Glomerular endothelial cell (primary cell): ENCODE data around the gene STPG4.

GRCh38 chr2:46878726-46879402 is 36.7 kb downstream of the MCFD2 start:
- RAMPAGE, long total RNA = no peak

- RAMPAGE, long total RNA = no peak
These were observed 27.2 kb downstream of the MCFD2 start for GRCh38 chr2:46888266-46888853.

DNA sequence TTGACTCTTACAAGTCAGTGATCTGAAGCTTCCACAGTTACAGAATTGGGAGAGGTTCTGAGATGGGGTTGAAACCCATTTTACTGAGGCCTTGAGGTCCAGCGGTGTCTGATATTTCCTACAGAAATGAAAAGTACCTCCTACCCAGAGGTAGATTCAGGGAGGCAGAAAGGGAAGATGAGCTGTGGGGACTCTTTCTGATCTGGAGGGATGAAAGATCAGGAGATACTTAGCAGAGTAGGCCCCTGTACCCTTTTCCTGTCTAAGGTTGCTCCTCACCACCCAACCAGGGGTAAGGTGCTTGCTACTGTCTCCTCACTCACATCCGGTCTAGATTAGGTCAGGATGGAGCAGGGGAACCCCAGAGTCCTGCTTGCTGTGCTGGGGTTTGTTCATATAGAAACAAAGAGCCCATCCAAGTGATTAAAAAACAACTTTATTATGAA is 2.8 kb downstream of the TTC7A start:
- RAMPAGE, long total RNA = no peak

GRCh38 chr2:46964976-46965737 is 24.1 kb downstream of the TTC7A start:
- RAMPAGE, long total RNA = no peak

- RAMPAGE, long total RNA = no peak
These were observed 37.7 kb downstream of the TTC7A start for GRCh38 chr2:46978545-46979284.

DNA sequence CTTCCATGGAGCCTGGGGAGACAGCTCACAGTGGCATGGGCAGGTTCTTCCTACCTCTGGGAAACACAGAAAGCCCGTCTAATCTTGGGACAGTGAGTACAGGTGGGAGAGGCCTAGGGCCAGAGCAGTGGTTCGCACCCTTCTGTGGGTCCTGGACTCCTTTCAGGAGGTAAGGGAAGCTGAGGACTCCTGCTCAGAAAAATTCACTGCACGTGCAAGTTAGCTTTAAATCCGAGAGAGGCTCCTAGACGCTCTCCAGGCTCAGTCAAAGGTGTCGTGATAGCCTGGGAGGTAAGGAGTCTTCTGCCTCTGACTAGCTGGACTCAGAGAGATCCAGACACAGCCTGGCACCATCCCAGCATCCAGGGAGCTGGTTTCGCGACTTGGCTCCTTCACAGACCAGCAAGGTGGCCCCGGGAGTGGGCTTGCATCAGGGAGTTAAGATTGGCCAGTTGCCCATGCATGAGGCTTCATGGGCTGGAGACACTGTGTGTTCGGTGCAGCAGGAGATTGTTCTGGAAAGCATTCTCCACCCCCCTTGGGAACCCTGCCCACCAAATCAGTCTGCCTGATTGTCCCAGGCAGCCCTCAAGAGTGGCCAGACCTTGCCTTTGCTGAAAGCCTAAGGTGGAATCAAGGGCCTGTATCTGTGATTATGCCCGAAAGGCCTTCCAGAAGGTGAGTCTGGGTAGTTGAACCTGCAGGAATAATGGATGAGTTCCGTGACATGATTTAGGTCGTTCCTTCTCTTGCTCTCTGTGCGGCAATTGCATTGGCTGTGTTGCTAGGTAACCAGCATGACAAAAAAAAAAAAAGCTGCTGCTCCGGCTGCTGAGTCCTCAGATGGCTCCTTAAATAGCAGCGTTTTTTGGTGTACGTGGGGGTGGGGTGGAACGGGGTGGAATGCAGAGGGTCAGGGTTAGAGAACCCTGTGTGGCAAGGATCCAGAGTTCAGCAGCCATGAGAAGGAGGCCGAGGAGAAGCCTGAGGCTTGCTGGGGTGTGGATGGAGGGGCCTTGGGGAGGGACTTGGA is 67.4 kb downstream of the TTC7A start:
- RAMPAGE, long total RNA = no peak

GRCh38 chr2:47035771-47036888 is 95.1 kb downstream of the TTC7A start:
- RAMPAGE, long total RNA = no peak

GRCh38 chr2:47072626-47073407 is 82.3 kb downstream of the STPG4 start:
- RAMPAGE, long total RNA = no peak

- RAMPAGE, long total RNA = no peak
These were observed 81.1 kb downstream of the STPG4 start for GRCh38 chr2:47073679-47074687.

GRCh38 chr2:47078872-47079535 is 76.1 kb downstream of the STPG4 start:
- RAMPAGE, long total RNA = no peak

DNA sequence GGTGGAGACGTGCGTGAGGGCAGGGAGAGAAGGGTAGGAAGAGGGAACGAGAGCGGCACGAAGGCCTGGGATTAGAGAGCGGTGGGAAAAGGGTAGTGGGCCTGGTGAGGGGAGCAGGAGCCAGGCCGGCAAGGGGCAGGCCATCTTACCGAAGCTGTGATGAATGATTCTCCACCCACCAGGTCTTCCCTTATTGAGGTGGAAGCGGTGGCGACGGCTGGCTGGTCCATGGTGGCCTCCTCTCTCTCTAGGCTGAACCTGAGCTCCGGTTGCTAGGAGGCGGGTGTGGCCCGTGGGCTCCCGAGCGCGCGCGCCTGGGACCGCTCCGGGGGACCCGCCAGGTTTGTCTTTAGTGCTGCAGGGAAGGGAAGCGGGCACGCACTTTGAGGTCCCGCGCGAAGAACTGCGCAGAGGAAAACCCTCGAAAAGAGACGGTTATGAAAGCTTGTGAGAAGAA is at the start of gene STPG4:
Gene STPG4, minus strand, starts transcription at position 287 of the 457 bp plus-strand sequence.
- RAMPAGE, long total RNA = no peak

- RAMPAGE, long total RNA = no peak
These were observed 93.3 kb upstream of the CALM2 start for GRCh38 chr2:47269688-47269945.

DNA sequence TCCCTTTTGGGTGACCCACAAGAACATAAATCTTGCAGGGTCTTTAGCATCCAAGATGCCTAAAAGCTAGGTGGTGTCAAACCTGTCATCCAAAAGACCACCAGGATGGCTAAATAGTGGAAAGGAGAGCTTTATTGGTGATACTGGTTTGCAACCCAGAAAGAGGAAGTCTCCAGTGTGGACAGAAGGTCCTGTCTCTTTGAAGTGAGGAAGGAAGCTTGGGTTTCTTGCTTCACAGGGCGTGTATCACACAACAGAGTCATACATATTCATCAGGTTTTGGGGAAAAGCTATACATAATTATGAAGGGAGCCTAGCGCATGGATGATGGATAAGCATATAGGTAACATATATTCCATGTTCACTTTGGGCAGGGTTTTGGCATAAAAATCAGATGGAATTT is 68.5 kb upstream of the EPCAM start:
- RAMPAGE, long total RNA = no peak

- RAMPAGE, long total RNA = no peak
These were observed 47.4 kb upstream of the EPCAM start for GRCh38 chr2:47321649-47322255.

DNA sequence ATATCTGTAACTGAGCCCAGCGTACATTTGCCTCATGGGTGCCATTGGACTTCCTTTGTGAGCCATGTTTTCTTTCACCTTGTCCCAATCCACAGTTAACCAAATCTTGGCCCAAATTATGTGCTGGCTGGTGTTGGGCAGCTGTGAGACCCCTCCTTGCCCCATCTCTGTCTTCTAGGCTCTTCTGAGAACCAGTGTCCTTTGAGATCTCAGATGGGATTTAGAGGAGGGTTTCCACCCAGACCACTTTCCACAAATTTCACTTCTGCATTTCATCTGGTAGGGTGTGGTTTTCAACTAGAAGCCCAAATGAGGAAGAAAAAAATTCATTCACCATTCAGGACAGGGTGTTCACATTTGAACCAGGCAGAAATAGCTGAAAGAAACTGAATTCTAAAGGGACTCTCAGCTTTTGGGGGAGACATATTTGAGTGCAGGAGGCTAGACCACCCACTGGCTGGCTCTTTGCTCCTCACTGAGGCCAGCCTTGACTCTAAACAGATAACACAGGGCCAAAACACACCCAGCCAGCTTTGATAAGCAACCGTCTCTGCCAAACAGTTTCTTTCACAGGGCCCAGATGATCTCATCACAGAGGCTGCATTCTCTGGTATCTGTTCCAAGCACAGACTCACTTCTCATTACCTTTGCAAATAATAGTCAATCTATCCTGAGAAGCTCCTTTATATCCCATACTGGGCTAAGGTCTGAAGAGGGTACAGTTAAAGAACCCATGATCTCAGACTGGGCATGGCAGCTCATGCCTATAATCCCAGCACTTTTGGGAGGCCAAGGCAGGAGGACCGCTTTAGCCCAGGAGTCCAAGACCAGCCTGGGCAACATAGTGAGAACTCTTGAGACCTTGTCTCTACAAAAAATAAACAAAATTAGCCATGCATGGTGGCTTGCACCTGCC is 32.3 kb upstream of the EPCAM start:
- RAMPAGE, long total RNA = no peak

DNA sequence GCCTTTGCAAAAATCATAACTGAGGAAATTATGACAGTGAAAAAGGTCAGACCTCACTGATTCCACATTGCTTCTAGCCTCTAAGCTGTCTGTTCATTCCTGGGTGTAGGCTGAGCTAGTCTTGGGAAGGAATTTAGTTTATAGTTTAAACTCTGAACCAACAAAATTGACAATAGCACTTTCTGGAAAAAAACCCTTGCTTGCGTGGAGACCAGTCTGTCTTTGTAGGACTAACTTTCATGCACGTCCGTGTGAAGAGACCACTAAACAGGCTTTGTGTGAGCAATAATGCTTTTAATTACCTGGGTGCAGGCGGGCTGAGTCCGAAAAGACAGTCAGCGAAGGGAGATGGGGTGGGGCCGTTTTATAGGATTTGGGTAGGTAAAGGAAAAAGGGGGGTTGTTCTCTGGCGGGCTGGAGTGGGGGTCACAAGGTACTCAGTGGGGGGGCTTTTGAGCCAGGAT is 84.9 kb upstream of the MSH6 start:
- RAMPAGE, long total RNA = no peak

DNA sequence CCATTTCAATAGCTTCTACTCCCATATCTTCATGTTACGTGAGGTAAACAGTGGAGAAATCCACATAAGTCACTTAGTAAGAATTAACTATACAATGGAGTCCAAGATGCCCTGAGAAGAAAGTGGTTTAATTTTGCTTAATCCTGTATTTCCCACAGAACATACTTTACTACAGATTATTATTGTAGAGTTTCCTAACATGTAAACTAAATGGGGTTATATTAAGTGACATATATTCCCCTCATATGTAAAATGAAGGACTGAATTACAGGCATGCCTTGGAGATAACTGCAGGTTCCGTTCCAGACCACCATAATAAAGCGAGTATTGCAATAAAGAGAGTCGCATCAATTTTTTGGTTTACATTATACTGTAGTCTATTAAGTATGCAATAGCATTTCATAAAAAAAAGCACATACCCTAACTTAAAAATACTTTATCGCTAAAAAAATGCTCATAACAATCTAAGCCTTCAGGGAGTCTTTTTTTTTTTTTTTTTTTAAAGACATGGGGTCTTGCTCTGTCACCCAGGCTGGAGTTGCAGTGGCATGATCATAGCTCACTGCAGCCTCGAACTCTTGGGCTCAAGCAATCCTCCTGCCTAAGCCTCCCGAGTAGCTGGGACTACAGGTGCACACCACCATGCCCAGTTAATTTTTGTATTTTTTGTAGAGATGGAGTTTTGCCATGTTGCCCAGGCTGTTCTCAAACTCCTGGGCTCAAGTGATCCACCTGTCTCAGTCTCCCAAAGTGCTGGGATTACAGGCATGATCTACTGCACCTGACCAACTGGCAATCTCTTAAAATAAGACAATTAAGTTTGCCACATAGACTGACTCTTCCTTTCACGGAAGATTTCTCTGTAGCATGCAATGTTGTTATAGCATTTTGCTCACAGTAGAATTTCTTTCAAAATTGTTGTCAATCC is 31.2 kb downstream of the MSH6 start:
- RAMPAGE, long total RNA = no peak

DNA sequence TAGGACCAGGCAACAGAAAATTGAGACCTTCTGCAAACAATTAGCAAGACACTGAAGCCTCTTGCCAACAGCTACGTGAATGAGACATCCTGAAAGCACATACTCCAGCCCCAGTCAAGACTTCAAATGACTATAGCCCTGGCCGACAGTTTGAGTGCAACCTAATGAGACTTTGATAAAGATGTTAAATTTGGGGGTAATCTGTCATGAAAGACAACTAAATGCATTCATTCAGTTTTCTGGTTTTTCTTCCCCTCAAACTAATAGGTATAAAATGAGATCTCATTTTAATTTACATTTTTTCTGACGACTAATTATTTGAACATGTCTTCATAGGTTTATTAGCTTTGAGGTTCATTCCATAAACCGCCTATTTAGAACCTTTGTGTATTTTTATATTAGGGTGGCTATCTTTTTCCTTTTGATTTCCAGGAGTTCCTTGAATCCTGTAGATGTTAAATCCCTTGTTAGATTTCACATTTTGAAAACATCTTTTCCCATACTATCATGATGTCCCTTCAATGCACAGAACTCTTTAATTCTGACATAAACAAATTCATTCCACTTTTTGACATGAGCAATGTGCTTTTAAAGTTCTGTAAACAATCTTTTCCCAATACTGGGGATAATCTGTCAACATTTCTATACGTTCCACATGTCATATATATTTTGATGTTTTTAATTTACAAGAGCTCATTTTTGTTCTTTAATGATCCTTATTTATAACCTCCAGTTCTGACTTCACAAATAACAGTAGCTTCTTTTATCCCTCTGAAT is 34.8 kb downstream of the FBXO11 start:
- RAMPAGE, long total RNA = no peak

GRCh38 chr2:47873459-47873855 is 32.8 kb downstream of the FBXO11 start:
- RAMPAGE, long total RNA = no peak

GRCh38 chr2:47906593-47907205 is 401 bp upstream of the FBXO11 start:
- RAMPAGE, long total RNA = no peak